GM19240 (cell line): Measurements from ENCODE around the gene RPL21.

DNA sequence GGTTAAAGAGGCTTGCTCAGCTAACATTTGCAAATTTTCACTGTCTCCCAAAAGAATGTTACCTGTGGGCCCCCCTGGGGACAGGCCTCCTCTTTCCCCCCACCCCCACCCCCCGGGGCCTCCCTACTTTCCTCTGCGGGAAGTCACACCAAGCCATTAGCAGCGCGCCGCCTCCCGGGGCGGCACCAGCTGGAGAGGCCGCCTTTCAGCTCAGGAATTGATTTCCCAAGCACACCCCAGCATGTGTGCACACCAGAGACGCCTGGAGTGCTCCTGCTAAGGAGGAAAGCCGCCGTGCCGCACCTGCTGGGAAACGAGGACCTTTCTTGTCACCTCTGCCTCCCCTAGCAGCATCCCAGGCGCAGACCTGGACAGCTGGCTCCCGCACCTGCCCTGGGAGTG is 165.2 kb downstream of the USP12 start:
- RRBS, result 5% methylated on average over 6 of the region's 15 CpGs

DNA sequence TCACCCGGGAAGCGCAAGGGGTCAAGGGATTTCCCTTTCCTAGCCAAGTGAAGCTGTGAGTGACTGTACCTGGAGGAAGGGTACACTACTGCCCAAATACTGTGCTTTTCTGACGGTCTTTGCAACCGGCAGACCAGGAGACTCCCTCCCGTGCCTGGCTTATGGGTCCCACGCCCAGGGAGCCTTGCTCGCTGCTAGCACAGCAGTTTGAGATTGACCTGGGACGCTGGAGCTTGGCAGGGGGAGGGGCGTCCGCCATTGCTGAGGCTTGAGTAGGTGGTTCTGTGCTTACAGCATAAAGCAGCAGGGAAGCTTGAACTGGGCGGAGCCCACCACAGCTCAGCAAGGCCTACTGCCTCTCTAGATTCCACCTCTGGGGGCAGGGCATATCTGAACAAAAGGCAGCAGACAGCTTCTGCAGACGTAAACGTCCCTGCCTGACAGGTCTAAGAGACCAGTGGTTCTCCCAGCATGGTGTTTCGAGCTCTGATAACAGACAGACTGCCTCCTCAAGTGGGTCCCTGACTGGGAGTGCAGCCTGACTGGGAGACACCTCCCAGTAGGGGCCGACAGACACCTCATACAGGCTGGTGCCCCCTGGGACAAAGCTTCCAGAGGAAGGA is 45.8 kb downstream of the USP12 start:
- RRBS, result no CpG with 5 or more reads among the region's 15 CpGs

DNA sequence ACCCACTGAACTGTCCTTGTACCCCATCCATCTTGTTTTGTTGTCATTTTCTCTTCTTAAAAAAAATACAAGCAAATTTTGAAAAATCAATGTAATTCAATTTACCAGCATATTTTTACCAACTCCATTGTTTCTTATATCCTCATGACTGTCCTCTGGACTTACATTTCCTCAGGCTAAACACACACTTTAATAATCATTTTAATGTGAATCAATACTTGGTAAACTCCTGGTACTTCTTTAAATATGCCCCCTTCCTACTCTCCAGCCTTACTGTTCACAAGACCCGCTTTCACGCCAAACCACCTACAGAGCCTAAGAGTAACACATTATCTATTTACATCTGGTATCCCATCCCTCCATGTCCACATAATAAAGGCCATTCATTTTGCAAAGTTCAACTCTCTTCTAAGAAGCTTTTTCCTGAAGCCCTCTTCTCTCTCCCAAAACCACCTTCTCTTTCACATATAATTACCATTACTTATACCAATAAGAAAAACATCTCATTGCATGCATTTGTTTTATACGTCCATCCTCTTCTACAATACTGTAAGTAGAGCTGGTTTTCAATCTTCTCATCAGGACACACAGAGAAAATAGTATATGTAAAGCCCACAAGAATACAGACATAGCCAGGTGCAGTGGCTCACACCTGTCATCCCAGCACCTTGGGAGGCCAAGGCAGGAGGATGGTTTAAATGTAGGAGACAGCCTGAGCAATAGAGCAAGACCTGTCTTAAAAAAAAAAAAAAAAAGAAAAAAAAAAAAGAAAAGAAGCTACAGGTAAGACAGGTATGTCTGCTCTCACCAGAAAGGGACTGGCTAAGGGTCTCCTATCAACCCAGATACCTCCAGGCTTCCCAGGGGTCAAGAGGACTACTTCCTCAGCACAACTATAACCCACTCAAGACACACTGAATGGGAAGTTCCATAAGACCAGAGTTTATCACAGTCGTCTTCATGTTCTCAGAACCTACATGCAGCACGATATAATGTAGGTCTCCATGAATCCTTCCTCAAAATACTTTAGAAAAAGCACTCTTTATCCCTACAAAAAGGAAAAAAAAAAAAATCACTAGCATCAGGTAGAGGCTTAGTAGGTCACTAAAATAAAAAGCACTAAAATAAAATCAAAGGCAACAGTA is 8.2 kb downstream of the USP12 start:
- RRBS, result no CpG with 5 or more reads among the region's 5 CpGs

DNA sequence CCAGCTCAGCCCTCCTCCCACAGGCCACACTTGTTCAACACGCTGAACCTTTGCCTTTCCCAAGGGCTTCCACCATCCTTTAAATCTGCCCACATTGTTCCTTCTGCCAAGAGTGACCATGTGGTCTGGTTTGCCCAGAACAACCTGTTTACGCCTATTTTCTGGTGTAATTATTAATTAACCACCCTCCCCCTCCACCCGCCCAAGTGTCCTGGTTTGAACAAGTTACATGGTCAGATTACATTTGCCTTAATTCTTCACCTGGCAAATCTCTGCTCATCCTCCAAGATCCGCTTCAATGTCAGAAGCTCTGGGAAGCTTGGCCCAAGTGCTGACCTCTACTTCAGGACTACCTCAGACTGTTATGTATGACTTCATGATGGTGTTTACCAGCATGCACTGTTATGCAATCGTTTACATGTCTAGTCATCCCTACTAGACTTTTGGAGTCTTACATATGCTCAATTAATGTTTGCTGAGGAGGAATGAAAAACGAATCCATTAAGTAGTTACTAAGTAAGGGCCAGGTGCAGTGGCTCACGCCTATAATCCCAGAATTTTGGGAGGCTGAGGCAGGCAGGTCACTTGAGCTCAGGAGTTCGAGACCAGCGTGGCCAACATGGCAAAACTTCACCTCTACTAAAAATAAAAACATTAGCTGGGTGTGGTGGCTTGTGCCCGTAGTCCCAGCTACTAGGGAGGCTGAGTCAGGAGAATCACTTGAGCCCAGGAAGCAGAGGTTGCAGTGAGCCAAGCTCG is 12.2 kb upstream of the USP12 start:
- RRBS, result no CpG with 5 or more reads among the region's 11 CpGs

GRCh38 chr13:27251049-27251153 is 457 bp upstream of the RPL21 start:
- RRBS, result no CpG with 5 or more reads among the region's 4 CpGs

- RRBS, result 3% methylated on average over 8 of the region's 70 CpGs
These were observed at the start of gene RPL21 for GRCh38 chr13:27251154-27252073. Gene RPL21, plus strand, starts transcription at chr13:27251558.

GRCh38 chr13:27379768-27380322 is 44.6 kb upstream of the GTF3A start:
- RRBS, result no CpG with 5 or more reads among the region's 8 CpGs

- RRBS, result no CpG with 5 or more reads among the region's 12 CpGs
These were observed 20.5 kb upstream of the GTF3A start for GRCh38 chr13:27403790-27404515.

- RRBS, result no CpG with 5 or more reads among the region's 4 CpGs
These were observed 5.9 kb downstream of the GTF3A start for GRCh38 chr13:27430133-27430872.

DNA sequence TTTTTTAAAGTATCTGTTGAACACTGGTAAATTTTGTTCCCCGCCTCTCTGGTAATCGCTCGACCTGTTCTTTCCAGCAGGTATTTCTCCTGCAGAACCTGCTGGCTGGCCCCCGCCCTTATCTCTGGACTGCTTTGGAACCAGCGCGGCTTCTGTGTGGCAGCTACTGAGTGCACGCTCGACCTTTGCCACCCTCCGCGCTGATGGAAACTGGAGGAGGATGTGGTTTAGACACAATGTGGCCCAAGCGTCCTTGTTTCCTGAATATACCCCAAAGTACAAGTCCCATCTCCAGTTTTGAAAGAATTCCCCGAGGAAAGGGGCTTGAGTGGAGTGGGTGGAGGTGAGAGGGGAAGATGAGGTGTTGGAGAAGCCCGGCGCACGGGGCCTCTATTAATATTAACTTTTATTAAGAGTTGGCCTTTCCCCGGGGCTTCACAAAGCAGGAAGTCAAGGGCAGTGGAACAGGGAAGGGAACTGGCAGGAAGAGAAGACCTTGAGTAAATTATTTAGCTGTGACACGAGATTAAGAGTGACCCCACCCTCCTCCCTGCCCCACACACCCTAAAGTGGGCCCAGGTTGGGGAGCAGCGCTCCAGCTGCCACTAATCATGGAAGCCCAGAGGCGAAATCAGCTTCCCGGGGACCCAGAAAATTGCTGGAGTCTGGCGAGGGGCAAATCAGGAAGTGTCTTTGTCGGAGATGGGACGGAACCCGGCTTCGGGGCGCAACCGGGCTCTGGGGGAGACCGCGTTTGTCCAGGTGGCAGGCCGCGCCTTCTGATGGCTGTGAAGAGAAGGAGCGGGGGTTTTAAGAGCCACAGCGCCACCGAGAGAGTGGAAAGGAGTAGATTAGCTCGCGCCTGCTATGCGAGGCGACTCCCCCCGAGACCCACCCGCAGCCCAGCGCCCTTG is 15.9 kb downstream of the CDX2 start:
- RRBS, result 8% methylated on average over 5 of the region's 41 CpGs

GRCh38 chr13:27953836-27954951 is 14.9 kb downstream of the CDX2 start:
- RRBS, result 8% methylated on average over 40 of the region's 116 CpGs

DNA sequence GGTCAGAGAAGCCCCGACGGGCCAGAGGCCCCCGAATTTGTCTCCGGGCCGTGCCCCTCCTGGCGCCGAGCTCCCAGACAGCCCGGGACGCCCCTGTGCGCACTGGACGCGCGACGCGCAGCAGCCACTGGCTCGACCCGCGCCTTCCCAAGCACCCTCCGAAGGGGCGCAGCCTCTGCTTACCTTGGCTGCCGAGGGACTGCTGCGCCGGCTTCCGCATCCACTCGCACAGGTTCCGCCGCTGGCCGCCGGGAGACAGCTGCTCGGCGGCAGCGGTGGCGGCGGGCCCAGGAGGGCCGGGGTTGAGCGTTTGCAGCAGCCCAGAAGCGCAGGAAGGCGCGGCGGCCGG is 858 bp downstream of the CDX2 start:
- RRBS, result 8% methylated on average over 24 of the region's 41 CpGs

- RRBS, result no CpG with 5 or more reads among the region's 2 CpGs
These were observed 52.6 kb downstream of the FLT3 start for GRCh38 chr13:28047839-28048100.

GRCh38 chr13:28214216-28214455 is 75.8 kb downstream of the PAN3 start:
- RRBS, result no CpG with 5 or more reads among the region's 2 CpGs

- RRBS, result no CpG with 5 or more reads among the region's 3 CpGs
These were observed 90.2 kb downstream of the PAN3 start for GRCh38 chr13:28228369-28229161.

DNA sequence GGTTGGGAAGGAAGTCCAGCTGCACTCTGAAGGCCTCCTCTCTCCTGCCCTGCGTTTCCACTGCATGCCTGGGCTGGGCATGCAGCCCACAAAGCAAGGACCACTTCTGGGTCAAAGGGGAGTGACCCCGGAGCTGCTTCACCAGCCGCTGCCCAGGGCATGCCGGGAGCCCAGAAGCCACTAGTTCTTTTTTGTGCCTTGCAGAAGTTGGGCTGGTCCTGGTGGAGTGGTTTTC is 166.7 kb downstream of the FLT1 start:
- RRBS, result 91% methylated on average over 3 of the region's 4 CpGs

- RRBS, result no CpG with 5 or more reads among the region's 3 CpGs
These were observed 109.1 kb downstream of the FLT1 start for GRCh38 chr13:28385670-28386289.

- RRBS, result no CpG with 5 or more reads among the region's 8 CpGs
These were observed 67.9 kb downstream of the FLT1 start for GRCh38 chr13:28427001-28427379.

DNA sequence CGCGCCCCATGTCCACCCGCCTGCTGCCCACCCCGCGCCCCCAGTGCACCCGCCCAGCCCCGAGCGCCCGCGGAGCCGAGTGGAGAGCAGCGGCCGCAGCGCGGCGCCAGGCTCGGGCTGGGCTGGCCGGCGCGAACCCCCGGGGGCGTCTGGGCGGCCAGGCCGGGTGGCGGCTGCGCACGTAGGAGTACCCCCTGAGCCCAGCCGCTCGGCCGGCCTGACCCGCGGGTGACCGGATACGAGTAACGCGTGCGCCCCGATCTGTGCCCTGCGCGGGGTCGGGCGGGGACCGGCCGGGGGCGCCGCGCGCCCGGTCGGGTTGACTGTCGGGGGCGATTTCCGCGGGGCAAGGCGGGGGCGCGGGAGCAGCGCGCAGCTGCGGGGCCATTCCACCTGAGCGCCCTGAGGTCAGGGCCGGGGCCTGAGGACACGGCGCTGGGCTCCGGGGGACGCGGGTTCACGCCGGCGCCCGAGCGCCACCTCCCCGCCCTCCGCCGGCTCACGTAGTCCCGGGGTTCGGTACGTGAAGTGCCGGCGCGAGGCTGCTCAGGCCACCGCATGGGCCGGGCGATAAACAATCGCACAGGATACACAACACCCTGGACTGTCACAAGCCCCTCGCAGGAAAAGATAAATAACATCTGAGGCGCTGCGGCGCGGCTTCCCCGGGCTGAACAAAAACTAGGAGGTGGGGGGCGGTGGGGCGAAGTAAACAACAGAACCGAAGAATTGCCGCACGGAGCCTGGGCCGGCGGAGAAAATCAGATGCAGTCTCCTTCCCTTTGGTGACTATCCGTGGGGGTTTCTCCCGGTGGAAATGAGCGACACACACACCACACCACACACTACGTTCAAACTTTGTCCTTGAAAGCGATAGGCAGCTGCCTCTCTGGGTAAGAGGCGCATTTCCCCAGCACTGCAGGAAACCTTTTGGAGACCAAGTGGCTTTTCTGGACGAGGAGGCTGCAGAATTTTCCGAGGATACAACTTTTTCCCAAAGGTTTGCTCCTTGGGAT is 37.7 kb upstream of the FLT1 start:
- RRBS, result 6% methylated on average over 27 of the region's 107 CpGs

DNA sequence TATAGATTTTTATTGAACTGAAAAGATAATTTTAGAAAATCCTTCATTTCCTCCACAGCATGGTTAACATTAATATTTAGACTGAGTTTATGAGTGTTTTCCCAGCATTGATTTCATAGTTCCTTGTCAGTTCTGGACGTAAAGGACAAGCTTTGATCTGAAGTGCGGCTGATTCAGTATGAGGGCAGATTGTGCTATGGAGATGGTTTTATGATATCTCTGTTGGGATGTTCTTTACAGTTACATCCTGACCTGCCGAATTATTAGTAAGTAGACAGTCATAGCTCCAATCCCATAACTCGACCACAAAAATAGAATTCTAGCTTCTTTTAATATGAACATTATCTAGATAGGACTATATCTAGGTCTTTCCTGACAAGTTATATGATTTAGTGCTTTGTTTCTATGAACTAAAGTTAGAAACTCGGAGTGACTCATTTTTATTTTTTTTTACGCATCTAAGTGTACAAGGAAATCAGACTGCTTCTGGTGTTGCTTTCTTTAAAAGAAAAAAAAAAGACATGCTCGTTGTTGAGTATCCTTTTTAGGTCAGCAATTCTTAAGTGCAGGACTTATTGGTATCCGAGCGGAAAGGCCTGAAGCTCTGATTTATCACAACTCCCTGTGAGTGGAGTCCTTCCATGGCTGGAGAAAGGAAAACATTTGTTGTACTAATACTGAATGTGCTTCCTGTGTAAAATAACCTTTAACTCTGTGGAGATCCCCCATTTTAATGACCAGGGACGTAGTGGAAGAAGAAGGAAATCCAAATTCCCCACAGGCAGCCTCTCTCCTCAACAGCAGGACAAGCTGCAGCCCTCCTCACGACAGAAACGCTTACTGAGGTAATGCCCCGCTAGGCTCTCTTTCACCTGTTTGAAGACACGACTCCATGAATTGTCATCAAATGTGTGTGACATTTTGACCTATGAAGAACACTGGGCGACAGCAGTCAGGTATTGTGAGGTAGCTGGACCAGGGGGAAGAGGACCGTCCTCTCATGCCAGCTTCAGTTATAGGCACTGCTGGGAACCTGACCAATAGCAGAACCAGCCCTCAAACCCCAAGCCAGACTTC is 18.0 kb upstream of the POMP start:
- RRBS, result no CpG with 5 or more reads among the region's 16 CpGs